ENCODE measurements around the gene BRAT1.

- RRBS: 85% methylated on average over 4 of the region's 28 CpGs
Measured at GRCh38 chr7:1853262-1853995, 183.4 kb downstream of the ELFN1 start.

DNA sequence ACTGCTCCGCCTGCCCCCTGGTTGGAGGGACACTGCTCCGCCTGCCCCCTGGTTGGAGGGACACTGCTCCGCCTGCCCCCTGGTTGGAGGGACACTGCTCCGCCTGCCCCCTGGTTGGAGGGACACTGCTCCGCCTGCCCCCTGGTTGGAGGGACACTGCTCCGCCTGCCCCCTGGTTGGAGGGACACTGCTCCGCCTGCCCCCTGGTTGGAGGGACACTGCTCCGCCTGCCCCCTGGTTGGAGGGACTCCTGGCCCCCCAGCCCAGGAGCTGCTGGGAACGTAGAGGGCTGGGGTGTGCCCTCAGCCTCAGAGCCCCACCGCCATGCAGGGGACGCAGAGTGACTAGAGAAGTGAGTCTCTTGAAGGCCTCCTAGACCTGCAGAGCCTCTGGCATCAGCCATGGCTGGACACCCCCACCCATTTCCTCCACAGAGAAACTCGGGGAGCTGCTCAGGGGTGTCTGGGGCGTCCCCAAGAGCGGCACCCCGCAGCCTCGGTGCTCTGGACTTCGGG lies 191.7 kb downstream of the ELFN1 start:
- RRBS: no CpG with 5 or more reads among the region's 17 CpGs

DNA sequence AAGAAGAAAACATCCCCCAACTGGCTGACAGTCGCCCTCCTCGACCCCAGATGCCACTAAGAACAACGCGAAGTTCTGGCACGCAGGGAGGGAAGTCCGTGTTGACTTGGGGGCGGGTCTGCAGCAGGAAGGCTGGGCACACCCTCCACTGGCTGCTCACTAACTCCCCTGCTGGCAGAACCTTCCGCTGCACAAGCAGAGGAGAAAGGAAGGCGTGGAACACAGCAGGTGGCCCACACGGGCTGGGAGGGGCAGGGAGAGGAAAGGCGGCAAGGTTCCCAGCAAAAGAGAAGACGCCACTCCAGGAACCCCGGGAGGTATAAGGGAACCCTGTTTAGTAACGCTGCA lies 205.2 kb downstream of the ELFN1 start:
- RRBS: no CpG with 5 or more reads among the region's 14 CpGs

DNA sequence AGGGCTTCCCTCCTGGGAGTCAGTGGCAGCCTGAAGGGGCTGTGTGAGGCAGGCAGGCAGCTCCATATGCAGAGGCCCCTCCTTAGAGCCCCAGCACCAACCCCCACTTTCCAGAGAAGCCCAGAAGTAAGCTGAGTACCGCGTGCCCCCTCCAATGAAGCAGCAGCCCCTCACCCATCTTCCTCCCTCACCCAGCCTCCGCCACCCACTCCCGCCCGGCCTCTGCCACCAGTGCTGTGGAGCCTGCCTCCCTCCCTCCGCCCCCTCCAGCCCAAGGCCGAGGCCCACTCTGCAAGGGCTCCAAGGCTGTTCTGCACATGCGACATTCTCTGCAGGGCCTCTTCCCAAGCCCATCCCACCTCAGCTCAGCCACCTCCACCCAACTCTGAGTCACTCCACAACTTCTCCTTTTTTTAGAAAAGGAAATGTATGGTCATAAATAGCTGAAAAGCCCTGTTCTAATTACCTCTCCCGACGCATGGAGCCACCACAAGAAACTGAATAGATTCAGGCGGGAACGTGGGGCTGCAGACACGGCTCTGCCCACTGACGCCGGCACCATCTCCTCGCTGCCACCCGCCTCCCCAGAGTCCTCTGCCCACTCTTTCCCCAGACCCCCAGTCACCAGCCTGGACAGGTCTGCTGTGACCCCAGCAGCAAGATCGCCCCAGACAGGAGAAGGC lies 214.0 kb downstream of the MAD1L1 start:
- RRBS: no CpG with 5 or more reads among the region's 18 CpGs

DNA sequence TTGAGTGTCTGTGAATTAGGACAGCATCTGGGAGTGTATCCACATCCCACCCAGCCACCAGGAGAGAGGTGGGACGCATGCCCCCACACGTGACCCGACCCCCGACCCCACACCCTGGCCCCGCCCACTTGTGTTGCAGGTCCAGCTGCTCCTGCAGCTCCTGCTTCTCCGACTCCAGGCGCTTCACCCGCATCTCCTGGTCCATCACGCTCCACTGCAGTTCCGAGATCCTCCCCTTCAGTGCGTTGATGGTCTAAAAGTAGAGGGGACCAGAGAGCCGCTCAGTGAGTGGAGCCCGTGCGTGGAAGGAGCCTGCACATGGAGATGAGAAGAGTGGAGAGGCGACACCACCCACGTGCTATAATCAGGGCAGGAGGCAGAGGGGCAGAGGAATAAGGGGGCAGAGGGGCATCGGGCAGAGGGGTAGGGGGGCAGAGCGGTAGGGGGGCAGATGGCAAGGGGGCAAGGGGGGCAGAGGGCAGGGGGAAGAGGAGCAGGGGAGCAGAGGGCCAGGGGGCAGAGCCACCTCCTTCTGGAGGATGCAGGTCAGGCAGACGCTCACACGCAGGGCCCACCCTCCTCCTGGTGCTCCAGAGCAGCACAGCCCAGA lies 13.4 kb downstream of the MAD1L1 start:
- RRBS: no CpG with 5 or more reads among the region's 20 CpGs

- RRBS: no CpG with 5 or more reads among the region's 17 CpGs
Measured at GRCh38 chr7:2269173-2270027, 27.4 kb downstream of the NUDT1 start.

- RRBS: no CpG with 5 or more reads among the region's 10 CpGs
Measured at GRCh38 chr7:2399648-2400564, 3.5 kb upstream of the CHST12 start.

- RRBS: 50% methylated on average over 4 of the region's 23 CpGs
Measured at GRCh38 chr7:2508830-2509434, 10.6 kb upstream of the LFNG start.

GRCh38 chr7:2521063-2521529 lies 1.5 kb downstream of the LFNG start:
- RRBS: no CpG with 5 or more reads among the region's 28 CpGs

DNA sequence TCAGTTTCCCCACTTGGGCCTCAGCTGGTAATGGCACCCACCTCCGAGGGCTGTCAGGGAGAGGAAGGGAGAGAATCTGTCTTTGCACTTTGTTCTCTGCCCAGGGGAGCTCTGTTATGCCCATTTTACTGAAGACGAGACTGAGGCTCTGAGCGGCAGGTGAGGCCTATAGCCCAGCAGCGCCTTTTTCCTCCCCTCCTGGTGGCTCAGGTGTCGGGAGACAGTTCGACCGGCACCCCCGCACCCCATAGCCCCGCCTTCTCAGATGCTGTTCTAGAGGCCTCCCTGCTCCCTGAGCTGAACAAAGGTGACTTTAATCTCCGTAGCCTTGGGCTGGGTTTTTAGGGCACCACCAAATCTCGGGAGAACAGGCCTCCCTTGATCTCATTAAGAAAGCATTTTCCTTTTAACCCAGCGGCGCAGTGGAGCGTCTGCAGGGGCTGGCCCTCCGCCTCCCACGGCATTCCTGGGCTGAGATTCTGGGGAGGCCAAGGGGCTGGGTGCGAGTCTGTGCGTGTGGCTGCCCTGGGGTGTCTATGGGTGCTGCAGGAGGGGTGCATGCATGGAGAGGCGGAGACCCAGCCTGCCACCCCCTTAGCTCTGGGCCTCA lies 3.3 kb downstream of the LFNG start:
- RRBS: no CpG with 5 or more reads among the region's 19 CpGs

- RRBS: no CpG with 5 or more reads among the region's 50 CpGs
Measured at GRCh38 chr7:2538562-2539541, 16.5 kb downstream of the BRAT1 start.

DNA sequence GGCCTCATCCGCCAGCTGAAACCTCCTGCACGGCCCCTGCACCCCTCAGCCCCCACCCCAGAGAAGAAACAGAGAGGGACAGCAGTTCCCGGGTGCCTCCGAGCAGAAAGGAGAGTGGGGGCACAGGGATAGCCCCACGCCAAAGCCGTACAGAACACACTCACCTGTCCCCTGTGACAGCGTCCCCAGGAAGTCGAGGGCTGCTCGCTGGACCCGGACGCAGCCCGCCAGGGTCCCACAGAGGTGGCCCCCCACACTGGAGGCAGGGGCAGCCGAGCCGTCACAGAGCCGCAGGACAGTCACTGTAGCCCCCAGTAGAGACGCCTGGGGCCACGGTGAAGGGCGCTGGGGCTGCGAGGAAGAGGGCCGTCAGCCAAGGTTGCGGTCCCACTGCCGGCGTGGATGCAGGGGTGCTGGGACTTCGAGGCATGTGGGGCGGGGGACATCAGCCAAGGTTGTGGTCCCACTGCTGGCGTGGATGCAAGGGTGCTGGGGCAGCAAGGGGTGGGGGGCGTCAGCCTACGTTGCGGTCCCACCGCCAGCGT lies 14.1 kb downstream of the BRAT1 start:
- RRBS: 87% methylated on average over 3 of the region's 31 CpGs

GRCh38 chr7:2549922-2550613 lies 5.3 kb downstream of the BRAT1 start:
- RRBS: no CpG with 5 or more reads among the region's 14 CpGs

GRCh38 chr7:2554991-2556088 lies at the start of gene BRAT1:
Gene BRAT1 (minus strand): TSS chr7:2555524.
- RRBS: 1% methylated on average over 31 of the region's 85 CpGs

GRCh38 chr7:2608504-2608917 lies 23.3 kb upstream of the TTYH3 start:
- RRBS: no CpG with 5 or more reads among the region's 15 CpGs

- RRBS: no CpG with 5 or more reads among the region's 33 CpGs
Measured at GRCh38 chr7:2635565-2637095, 4.3 kb downstream of the TTYH3 start.

DNA sequence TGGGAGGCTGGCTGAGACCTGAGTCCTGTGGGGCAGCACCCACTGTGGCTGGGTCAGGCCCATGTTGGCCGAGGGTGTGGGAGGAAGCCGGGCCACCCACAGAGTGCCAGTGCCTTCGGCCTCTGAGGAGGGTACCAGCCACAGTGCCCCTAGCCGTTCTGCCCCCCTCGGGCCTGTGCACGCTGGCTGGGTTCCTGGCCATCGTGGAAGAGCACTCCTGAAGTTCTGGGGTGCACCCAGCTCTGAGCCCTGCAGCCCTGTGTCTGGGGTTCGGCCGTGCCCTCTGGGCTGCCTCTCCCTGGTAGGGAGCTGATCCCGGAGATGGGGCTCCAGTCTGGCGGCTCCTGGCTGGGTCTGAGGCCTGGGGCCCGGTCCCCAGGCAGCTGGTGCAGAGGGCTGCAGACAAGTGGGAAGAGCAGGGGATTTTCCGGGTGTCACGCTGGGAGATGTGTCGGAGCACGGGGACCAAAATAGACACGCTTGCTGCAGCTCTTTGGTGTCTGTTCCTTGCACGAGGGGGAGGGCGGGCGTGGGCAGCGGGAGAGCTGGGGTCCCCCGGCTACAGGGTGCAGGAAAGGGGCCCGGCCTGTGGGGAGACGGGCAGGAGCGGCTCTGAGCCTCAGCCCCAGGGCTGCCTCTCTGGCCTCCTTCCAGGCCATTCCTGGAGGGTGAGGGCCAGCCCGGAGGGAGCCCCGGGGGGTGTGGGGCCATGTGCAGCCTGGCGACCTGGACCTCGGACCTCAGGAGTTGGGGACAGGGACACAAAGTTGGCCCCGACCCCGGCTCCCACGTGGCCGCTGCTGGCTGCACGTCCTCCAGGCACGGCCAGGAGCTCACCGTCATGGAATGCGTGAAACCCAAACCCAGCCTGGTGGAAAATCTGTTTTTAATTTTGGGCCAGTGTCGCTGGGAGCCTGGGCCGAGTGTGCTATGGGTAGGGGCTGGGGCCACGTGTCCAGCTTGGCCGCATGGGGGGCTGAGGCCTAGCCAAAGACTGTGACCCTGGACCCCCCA lies 6.4 kb downstream of the TTYH3 start:
- RRBS: 25% methylated on average over 12 of the region's 41 CpGs

DNA sequence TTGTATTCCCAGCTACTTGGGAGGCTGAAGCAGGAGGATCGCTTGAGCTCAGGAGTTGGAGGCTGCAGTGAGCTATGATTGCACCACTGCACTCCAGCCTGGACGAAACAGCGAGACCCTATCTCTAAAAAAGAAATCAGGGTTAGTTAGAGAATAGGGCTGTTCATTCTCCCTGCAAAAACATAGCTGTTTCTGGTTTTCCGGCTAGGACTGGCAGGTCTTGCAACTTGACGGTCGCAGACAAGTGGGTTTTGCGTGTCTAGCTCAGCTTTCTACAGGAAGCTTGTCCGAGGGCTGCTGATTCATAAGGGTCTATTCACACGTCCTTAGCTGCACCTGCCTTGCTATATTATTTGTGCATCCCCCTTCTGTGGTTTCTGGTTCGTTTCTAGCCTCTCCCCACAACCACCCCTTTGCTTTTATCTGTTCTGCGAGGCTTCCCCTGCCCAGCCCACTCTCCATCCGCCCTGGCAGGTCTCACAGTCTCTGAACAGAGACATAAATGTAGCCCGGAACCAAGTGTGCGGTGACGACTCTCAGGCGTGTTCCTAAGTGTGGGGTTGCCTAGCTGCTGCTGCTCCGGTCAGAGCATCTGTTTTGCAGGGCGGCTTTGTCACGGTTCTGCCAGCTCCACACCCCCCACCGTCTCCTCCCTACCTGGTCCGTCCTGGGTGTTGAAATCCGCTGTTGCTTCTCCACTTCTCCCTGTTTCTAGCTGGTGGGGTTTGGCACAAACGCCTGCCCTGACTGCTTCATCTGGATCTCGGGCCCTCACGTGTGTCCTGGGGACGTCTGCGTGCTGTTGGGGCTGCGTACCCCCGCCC lies 10.9 kb downstream of the AMZ1 start:
- RRBS: 51% methylated on average over 5 of the region's 29 CpGs

- RRBS: no CpG with 5 or more reads among the region's 19 CpGs
Measured at GRCh38 chr7:2713246-2713922, 25.4 kb downstream of the AMZ1 start.

- RRBS: 44% methylated on average over 4 of the region's 38 CpGs
Measured at GRCh38 chr7:2762205-2762946, 74.4 kb downstream of the AMZ1 start.